Colonic mucosa (tissue), 1 donor: ENCODE measurements around a stretch of chr10.

GRCh38 chr10:21667045-21668139, 133.4 kb downstream of the MLLT10 start:
- PRO-cap, result no peak

DNA sequence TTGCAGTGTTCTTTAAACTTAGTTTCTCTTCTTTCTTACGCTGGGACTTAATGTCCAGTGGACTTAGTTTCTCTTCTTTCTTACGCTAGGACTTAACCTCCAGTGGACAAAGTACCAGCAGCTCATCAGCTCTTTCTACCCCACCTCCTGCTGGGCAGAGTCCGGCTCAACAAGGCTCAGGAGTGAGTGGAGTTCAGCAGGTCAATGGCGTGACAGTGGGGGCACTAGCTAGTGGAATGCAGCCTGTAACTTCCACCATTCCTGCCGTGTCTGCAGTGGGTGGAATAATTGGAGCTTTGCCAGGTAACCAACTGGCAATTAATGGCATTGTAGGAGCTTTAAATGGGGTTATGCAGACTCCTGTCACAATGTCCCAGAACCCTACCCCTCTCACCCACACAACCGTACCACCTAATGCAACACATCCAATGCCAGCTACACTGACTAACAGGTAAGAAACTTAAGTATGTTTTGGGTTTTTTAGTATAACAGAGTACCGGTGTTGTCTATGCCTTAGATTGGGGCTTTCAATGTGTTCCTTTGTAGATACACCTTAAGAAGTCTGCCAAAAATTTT, 199.7 kb downstream of the MLLT10 start:
- PRO-cap, result no peak

GRCh38 chr10:21736641-21737802, 203.0 kb downstream of the MLLT10 start:
- PRO-cap, result no peak

DNA sequence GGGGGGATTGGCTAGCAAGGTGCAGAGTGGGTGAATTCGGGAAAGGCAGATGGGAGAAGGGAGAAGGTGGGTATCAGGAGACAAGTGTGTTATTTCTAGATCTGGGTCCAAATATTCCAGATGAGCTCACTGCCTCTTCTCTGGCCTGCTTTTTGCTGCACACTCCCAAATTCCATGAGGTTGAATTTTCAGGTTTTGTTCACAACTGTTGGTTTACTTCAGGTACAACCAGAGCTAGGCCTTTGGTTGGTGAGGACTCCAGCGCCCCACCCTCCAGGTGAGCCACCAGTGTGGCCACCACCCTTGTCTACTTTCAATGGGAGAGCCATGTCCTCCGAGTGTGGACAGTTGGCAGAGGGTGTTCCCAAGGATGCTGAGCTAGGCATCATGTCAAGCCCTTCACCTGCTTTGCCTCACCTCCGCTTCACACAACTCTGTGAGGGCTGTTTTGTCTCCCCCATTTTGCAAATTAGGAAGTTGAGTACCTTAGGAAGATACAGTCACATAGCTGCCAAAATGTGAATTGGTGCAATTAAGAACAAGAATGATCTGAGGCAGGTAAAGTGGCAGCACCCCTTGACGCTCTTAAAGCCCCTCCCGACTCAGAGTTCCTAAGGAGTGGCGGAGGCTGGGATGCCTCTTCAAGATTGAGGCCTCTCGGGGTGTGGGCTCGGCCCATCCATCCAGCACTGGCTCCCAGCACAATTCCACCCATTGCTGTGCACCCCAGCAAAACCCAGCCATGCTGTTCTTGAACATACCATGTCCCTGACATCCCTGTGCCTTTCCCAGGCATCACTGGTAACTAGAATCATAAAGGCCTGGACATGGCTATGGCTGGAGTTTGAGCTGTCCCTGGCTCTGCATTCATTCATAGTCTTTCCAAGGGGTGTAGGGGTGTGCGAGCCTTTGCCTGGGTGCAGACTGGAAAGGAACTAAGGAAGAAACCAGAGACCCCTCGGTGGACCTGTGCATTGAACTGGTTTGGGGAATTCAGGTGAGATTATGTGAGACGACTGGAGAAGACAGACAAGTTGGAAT, 213.1 kb downstream of the MLLT10 start:
- PRO-cap, result no peak

DNA sequence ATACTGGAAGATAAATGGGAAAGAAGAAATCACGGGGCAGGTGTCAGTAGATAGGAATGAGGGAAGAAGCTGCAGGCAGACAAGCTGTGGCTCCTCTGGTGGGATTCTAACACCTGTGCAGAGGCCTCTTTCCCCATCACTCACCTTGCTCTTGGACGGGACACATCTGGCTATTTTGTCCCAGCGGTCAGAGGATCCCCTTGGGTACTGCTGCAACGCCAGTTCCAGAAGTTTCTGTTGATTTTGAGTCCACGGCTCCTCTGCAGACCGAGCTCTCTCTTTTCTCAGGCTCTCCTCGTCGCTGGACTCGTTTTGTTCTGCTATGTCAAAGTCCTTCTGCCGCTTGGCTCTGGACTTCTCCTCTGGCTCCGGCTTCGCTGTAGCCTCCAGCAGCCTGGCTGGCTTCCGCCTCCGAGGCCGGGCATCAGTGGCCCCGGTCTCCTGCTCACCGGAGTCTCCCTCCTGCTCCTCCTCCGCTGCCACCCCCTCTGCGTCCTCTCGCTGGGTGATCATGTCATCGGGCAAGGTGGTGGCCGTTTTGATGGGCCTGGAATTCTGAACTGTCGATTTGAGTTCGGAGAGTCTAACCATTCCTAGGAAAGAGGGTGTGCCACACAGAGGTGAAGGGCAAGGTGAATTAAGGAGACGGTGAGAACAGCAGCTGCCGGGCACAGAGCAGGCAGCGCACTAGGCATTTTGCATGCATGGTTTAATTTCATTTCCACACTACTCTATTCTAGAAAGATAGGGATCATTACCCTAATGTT, 225.2 kb downstream of the MLLT10 start:
- PRO-cap, result no peak

GRCh38 chr10:21928144-21928824, 75.2 kb downstream of the DNAJC1 start:
- PRO-cap, result no peak

DNA sequence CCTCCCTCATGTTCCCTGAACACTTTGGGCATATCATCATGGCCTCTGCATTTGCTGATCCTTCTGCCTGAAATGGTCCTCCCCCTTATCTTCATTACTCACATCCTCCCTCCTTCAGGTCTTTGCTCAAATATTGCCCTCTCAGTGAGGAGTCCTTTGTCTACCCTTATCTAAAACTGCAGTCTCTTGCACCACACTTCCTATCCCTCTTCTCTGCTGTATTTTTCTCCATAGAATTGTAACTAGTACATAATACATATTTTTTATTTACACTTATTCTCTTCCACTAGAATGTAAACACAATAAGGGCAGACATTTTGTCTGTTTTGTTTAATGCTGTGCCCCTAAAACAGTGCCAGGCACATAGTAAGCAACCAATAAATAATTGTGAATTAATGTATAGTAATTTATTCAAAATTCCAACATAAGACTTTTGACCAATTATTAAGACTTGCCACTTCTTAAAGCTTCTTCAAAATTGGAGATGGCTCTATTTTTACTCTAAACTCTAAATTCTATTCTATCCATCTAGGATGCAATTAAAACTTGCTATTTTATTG, 41.6 kb downstream of the DNAJC1 start:
- PRO-cap, result no peak

DNA sequence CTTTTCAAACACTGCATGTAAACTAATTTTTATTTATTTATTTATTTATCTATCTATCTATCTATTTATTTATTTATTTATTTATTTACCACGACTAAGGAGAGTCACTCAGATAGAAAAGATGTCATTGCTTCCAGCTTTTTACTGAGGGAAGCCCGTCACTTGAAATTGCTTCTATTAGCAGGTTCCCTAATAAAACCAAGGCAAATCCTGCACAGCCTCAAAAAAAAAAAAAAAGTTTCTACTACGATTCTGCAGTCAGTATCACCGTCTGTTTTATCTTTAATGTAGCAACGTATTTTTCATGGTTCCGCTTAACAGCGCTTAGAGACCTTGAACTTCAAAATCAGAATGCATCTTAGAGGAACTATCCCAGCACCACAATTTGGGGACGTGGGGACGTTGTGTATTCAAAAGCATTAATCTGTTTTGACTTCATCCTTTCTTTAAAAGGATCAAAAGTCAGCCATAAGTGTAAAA, 33.3 kb upstream of the EBLN1 start:
- PRO-cap, result no peak

DNA sequence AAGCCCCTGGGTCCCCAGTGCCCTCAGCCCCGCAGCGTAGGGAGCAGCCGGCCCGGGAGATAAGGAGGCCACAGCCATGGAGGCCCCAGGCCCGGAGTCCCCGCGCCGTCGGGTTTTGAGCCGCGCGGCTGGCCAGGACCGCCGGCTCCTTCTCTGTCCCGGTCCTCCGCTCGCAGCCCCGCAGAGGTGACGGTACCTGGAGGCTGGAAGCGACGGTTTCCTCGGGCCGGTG, 35.3 kb upstream of the EBLN1 start:
- PRO-cap, result no peak

- PRO-cap, result unidirectional peak, minus-strand start at chr10:22253542
These were observed 35.7 kb upstream of the EBLN1 start for GRCh38 chr10:22253462-22254011.

DNA sequence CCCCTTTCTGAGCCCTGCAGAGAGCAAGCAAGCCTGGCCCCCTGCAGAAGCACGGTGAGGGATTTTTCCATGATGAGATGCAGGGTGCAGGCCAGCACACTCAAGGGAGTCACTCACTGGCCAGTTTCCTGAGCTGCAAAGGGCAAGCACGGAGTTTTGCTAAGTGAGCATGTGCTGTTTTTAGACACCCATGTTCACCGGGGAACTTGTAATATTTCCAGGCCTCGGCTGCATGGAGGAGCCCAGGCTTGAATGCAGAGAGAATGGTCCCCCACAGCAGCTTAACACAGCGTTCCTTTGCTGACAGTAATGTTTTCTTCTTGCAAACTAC, 176.5 kb downstream of the PIP4K2A start:
- PRO-cap, result no peak

GRCh38 chr10:22591470-22592038, 122.8 kb downstream of the PIP4K2A start:
- PRO-cap, result no peak

GRCh38 chr10:22605053-22605673, 109.2 kb downstream of the PIP4K2A start:
- PRO-cap, result no peak

GRCh38 chr10:22615666-22616661, 98.4 kb downstream of the PIP4K2A start:
- PRO-cap, result no peak

DNA sequence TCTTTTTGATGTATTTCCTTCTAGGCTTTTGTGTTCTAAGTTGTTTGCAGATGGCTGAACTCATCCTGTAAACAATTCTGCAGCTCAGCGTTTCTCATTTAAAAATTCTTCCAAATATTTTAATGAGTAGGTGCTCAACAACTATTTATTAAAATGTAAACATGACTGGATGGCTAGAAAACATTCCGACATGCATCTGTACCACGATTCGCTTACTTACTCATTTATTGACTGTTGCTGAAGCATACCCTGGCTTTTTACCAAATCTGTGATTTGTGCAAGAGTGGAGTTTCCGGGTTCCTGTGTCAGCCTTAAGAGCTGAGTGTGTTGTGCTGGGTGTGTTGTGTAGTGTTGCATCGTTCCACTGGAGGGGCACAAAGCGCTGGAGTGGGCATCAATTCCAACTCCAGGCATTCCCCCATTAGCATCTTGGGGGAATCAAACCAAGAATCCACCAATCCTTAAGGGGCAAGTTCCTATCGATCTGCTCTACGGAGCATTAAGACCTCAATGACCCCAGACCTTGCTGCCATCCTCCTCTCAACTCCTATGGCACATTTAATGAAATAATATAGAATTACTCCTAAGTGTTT, 58.7 kb downstream of the PIP4K2A start:
- PRO-cap, result no peak

DNA sequence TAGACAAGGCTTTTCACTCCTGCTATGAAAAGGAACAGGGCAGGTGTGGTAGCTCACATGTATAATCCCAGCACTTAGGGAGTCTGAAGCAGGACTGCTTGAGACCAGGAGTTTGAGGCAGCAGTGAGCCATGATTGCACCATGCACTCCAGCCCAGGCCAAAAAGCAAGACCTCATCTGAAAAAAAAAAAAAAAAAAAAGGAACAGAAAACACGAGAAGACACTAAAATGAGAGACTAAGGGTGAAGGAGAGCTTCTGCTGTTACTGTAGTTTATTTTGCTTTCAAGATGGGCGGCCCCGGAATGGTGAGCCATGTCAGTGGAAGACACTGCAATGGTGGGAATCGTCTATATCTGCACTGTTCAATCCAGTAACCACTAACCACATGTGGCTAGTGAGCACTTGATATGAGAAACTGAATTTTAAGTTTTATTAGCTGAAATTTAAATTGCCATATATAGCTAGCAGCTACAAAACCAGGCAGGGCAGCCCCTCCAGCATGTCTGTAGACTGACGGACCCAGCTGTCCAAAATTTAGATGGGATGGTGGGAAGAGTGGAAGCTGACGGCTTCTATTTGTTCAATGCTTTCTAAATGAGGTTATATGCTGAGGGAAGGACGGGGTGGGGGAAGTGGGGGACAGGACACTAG, 9.8 kb downstream of the PIP4K2A start:
- PRO-cap, result no peak

- PRO-cap, result no peak
These were observed 78.4 kb upstream of the ARMC3 start for GRCh38 chr10:22849337-22849959.

DNA sequence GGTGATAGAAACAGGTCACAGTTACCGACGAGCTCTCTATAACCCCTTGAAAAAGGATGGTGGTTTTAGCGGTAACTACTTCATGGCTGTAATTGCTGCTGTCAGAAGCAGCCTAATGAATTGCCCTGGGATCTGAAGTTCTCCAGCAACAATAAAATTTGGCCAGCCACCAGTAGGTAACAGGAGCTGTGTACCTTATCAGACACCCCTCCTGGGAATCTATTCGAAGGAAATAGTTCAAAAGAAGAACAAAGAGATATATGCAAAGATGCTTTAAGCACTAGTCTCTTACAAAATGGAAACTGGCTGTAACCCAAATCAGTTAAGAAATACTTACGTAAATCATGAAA, 1.4 kb downstream of the MSRB2 start:
- PRO-cap, result no peak

GRCh38 chr10:23362873-23363195, 18.2 kb upstream of the C10orf67 start:
- PRO-cap, result no peak

DNA sequence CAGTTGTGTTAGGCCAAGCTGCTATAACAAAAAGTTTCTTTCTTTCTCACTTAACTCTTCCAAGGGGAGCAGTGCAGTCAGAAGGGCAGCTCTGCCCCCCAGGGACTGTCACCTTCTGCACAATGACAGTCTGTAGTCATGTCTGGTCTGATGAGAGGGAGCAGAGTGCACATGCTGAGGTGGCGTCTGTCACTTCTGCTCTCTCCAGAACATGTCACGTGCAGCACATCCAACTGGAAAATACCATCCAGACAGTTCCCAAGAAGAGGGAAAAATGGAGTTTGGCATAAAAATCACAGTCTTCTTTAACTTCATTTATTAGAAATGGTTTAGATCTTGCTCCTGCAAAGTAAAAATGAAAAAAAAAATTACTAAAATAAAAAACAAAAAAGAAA, 11.0 kb downstream of the OTUD1 start:
- PRO-cap, result no peak